Neural progenitor cell (in vitro differentiated cells): ENCODE measurements around the genes TRIM67 and NTPCR.

DNA sequence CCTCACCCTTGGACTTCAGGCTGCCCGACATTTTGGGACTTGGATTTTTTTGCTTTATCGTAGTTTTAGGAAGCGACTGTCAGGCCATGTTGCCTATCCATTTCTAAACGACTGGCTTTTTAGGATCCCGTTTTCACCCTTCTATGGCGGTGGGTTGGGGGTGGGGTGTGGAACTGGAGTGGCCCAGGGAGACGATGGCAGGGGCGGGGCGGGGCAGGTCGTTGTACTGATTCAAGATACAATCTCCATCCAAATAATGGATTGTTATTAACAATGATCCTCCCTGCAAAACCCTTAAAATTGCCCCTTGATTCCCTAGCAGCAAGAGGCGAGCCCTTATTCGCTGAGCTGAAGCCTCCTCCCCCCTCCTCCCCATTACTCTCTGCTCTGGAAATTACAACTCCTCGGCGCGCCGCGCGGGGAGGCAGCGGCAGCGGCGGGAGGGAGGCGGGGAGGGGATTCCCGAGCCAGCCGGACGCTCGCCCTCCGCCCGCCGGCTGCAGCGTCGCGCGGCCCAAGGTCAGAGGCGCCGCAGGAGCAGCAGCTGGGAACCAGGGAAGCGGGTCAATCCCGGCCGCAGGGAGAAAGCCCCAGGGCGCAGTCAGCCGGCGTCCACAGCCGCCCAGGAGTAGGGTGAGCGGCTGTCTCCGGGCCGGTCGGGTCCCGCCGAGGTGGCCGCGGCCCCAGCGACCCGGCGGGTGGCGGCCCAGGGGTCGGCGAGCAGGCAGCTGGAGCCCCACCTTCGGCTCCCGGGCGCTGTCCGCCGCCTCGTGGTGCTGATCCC is at the start of gene TRIM67:
TRIM67 (plus strand) TSS at position 397 of the 784 bp plus-strand sequence.
- RAMPAGE, long total RNA, result no peak

DNA sequence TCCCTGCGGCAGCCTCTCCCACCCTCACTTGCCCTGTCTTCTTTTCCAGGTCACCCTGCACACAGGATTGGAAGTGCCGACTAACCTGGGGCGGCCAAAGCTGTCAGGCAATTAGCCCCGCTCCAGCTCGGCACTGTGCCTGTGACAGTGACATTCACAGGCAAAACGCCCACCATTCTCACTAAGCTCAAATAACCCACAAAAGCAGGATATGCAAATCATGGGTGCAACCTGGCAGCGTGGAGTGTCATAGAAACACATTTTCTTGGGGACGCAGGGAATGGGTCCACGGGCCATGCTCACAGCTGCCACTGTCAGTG is 25.7 kb downstream of the C1orf131 start:
- RAMPAGE, long total RNA, result no peak

DNA sequence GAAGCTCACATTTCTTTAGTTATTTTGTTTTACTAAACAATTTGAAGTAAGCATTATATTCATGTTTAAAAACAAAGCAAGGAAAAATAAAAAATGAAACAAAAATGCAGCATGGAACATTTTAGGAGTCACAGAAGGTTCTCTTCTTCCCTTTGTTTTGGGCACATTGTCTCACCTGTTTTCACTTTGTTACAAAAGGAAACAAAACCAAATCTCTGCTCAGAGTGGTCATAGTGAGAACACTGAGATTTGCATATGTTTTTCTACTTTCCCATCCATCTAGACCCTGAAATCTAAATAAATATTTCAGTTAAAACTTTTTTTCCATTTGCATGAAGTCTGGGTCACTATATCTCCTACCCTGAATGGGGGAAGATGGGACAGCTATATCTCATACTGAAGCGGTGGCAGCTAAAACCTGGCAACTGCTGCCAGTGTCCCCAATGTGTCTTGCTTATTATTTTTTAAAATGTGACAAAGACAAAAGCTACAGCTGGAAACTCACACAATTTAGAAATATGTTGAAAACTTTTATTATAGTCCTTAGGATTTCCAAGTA is 3.5 kb downstream of the EXOC8 start:
- RAMPAGE, long total RNA, result no peak

GRCh38 chr1:231351802-231352148 is 13.7 kb downstream of the SPRTN start:
- RAMPAGE, long total RNA, result no peak

GRCh38 chr1:231526417-231527298 is 1.8 kb upstream of the TSNAX start:
- RAMPAGE, long total RNA, result no peak

DNA sequence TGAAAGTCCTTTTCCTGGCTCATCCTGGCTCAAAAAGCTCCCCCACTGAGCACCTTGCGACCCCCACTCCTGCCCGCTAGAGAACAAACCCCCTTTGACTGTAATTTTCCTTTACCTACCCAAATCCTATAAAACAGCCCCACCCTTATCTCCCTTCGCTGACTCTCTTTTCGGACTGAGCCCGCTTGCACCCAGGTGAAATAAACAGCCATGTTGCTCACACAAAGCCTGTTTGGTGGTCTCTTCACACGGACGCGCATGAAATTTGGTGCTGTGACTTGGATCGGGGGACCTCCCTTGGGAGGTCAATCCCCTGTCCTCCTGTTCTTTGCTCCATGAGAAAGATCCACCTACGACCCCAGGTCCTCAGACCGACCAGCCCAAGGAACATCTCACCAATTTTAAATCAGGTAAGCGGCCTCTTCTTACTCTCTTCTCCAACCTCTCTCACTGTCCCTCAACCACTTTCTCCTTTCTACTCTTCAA is 491.8 kb downstream of the DISC1 start:
- RAMPAGE, long total RNA, result no peak

GRCh38 chr1:232415421-232415847 is 214.5 kb downstream of the SIPA1L2 start:
- RAMPAGE, long total RNA, result no peak

- RAMPAGE, long total RNA, result no peak
These were observed 120.3 kb downstream of the SIPA1L2 start for GRCh38 chr1:232509324-232510256.

DNA sequence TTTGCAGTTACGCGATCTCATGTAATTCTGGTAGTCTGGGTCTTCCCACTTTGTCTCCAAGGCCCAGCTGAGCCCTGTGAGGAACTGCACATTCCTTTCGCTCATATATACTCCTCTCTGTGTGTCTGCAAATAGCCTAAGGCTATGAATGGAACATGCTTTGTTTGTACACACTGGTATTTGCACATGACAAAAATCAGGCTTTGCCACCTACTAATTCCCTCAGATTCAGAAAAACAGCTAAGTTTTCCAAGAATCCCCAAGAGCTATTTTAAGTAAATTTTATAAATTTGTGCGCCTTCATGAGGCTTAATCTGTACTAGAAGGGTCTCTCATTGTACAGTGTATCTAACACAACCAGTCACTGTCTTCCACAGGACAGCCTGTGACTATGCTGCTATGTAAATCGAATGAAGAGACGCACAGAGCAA is 87.2 kb downstream of the SIPA1L2 start:
- RAMPAGE, long total RNA, result no peak

DNA sequence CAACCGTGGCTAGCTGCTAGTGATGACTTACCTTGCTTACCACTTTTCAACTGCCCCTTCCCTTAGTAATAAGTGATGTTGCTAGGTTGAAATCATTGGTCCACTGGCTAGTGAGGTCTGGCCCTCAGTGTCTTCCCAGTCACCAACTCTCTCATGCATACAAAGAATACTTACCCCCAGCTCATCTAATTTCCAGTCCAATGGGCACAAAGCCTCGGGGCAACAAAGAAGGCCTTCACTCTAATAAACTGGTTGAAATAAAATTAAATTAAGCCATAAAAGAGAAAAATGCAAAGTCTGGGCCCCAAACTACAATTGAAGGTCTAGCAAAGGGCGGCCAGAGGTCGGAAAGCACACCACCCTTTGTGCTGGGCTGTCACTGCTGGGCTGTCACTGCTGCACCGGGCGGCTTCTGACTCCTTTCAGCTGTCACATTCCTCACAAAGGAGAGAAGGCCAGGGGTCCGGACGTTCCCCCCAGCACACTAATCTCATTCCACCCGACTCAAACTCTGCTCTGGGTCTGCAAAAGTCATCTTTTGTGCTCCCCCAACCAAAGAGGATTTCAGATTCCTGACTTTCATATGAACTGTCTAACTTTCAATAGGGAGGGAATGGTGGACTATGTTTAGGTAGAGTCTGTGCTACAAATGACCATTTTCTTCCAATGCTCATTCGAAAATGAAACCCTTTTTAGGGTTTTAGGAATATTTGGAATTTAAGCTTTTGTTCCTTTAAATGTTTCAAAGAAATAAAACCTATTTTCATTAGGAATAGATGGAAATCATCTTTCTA is 34.7 kb downstream of the SIPA1L2 start:
- RAMPAGE, long total RNA, result no peak

DNA sequence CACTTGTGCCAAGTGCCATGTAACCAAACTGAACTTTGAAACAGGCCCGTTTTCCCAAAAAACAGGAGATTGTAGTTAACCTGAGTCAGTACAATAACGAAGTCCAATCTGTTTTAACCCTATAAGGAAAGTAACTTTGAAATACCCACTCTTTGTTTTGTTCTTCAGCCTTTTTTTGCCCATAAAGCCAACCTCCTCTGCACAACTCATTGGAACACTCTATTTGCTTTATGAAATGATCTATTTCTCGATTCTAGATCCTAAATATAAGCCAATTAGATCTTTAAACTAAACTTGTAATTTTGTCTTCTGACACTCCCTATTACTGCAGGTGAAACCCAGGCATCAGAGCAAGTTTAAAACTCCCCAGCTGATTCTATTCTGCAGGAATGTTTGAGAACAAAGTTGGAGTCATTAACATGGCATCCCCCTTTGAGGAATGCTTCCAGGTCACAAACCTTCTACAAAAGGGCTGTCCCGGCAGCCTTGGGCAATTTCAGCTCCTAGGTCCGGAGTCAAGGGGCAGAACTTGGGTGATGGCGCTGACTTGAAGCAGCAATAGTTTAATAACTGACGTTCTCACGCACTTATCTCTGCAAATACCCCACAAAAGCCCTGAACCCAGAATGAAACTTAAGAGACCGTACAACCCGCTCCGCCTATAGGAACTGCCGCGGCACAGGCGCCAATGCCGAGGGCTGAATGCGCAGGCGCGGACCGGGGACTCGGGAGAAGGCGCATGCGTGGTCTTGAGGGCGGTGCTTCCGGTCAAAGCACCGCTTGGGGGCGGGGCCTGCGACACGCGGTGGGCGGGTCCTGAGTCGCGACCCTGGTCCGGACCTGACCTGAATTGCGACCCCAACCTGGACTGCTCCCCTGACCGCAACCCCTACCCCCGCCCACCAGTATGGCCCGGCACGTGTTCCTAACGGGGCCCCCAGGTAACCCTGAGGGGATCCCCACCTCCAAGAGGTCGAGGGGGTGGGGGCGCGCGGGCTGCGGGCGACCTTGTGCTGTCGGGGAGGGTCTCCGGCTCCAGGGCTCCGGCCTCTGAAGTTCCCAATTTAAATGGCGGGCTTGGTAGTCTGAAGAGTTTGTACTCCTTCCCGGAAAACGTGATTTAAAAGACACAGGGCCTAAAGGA is at the start of gene NTPCR:
NTPCR (plus strand) TSS at position 808 of the 1,144 bp plus-strand sequence.
- RAMPAGE, long total RNA, result no peak

GRCh38 chr1:233367013-233367755 is 39.7 kb downstream of the MAP3K21 start:
- RAMPAGE, long total RNA, result no peak

GRCh38 chr1:233635899-233636759 is 22.2 kb downstream of the KCNK1 start:
- RAMPAGE, long total RNA, result no peak

DNA sequence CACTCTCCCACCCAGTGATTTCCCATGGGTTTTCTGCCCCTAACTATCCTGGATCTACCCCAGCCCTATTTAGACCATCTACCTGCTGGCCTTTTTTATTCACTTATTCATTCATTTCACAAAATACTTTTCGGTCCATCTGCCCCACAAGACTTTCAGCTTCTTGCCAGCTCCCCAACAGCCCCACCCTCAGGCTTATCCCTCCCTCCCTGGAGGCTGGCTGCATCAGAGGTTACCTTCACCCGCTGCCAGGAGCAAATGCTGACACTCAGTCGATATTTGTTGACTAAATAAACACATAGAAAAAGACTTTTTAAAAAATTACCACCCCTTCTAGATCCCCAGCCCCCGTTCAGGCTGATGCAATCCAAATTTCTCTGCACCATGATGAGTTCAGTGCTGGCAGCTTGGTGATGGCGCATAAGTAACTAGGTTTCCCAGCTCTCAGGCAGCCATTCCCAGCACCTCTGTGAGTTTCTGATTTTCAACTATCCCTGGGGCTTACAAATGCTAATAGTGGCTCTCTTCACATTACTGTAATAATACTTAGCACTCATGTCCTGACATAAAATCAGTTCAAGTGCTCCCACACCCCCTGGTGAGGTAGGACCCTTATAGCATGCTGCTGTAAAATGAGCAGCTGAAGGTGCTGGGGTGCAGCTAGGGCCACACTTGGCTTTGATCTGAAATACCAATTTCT is 30.8 kb upstream of the TARBP1 start:
- RAMPAGE, long total RNA, result no peak

DNA sequence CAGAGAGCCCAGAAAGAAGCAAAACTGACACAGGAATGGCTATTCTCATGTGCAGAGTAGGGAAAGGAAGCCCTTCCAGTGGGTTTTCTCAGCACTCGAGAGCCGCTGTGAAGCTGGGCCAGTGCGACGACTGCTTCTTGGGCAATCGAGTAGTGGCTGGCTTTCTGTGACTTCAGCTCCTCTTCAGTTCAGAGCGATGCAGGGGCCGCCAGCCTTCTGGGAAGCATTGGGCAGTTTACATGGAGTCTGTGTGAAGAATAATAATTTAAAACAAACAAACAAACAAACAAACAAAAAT is 57.2 kb upstream of the TARBP1 start:
- RAMPAGE, long total RNA, result no peak

- RAMPAGE, long total RNA, result no peak
These were observed 50.0 kb upstream of the IRF2BP2 start for GRCh38 chr1:234659915-234660433.

GRCh38 chr1:234725091-234725763 is 115.2 kb upstream of the IRF2BP2 start:
- RAMPAGE, long total RNA, result no peak

DNA sequence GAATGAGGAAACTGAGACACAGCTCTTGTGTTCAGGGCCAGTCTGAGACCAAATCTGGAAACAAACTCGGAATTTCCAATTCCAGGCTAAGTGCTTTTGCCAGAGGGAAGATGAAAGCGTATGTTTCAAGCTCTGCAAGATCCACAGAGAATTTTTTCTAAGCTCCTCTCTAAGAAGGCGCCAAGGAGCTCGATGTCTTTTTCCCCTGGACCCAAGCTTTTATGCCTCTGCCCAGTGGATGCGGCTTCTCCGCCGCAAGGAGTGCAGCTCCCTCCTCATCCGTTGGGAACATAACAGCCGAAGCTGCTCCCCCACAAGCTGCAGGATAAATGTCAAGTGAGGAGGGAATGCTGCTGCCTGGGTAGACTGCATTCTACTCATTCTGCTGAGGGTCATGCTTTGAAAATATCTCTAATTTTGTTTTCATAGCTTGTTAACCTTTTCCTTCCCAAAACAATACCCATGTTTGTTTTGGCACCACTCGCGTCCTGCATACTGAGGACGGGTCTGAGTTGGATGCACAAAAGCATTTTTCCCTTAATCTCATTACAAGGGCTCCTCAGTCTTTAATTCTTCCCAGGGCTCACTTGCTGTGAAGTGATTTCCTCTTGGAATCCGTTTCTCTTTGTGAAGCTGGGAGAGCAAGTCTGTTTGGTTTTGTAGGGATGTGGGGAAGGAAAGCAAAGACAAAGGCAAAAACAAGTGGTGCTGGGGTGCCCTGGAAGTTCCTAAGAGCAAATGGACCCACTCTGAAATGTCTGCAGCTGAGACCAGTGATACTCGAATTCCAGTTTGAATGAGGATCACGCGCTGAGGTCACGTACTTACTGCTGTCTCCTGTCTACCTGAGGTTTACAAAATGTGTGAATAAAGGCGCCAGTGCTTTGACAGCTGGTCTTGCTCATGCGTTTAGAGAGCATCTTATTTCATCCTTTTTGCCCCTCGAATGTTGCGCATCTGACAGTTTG is 134.0 kb upstream of the IRF2BP2 start:
- RAMPAGE, long total RNA, result no peak

DNA sequence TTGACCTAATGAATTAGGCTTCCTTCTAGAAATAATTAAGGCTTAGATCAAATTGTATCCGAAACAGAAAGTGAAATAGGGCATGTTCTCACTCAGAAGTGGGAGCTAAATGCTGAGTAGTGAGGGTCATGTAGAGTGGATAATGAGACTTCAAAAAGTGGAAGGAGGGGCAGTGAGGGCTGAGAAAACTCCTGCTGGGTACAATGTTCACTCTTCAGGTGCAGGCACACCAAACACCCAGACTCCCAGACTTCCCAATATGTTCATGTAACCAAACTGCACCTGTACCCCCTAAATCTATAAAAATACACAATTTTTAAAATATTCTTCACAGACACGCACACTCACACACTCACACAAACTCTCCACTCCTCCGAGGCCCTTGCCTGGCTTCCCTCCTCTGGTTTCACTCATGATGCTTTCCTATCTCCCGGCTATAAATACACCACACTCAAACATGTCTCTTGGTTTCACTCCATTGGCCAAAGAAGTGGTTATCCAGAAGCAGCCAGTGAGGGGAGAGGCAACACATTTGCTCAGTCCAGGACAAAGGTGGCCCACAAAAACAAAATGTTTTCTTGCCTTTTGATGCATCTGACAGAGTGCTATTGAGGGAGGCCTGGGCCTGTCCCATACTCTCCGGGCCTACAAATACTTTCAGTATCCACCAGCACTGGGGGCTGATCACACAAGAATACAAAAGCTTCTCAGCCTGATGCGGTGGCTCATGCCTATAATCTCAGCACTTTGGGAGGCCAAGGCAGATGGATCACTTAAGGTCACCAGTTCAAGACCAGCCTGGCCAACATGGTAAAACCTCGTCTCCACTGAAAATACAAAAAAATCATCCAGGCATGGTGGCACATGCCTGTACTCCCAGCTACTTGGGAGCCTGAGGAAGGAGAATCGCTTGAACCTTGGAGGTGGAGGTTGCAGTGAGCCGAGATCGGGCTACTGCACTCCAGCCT is 249.1 kb downstream of the TOMM20 start:
- RAMPAGE, long total RNA, result no peak

DNA sequence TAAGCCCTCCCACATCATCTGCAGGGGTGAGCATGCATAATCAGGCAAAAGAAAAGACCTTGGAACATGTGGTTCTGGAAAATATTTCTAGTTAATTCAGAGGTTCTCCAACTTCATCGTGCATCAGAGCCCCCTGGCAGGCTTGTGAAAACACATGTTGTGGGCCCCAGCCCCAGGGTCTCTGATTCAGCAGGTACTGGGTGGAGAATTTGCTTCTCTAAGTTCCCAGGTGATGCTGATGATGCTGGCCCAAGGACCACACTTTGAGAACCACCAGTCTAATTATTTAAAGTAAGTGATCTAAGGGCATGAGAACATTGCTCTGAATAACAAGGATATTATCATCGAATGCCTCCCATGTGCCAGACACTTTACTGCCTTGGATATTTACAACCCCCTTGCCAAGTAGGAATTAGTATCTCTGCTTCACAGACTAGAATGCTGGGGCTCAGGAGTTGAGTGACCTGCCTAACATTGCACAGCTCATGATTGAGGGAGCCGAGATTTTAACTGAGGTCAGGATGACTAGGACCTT is 231.0 kb downstream of the TOMM20 start:
- RAMPAGE, long total RNA, result no peak